Hair follicular keratinocyte (primary cell): ENCODE measurements around the genes PTH and PSMA1.

DNA sequence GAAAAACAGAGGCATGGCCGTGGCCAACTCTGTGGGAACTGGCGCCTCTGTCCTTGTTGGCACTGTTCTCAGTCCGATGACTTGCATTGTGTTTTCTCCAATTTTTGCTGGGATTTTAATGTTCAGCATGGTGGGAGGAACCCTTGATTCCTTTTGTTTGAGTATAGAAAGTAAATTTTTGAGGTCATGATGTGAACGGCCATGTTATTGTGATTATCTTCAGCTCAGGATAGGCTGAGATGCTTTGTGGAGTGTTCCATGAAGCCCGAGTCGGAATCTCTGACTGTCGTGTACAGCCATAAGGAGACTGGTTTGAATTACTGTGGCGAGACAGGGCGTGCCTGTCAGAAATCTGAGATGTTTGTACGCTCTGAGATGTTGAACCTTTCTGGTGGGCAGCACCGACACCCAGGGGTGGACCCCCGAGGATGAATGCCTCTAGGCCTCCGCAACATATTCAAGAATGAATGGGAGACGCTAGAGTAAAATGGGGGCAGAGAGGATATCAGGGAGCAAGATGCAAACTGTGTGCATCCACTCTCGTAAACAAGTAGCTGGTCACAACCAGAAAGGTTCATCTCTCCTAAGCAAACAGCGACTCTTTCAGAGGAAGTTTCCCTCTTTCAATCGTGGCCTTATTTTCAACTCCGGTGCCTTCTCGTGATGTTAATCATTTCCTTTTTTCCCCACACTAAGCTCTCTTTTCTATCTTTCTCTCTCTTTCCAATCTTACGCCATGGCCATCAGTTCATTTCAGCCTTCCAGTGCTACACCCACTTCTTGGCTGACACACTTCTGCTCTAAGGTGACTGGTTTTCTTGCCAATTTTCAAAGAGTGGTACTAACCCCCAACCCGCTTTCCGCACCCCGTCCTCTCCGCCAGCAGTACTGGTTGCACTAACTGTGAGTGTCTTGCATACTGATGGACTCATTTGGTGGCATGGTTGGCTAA, 115.4 kb upstream of the PARVA start:
- RAMPAGE, long total RNA = no peak

GRCh38 chr11:12377707-12378730, 648 bp downstream of the PARVA start:
- RAMPAGE, long total RNA = no peak

DNA sequence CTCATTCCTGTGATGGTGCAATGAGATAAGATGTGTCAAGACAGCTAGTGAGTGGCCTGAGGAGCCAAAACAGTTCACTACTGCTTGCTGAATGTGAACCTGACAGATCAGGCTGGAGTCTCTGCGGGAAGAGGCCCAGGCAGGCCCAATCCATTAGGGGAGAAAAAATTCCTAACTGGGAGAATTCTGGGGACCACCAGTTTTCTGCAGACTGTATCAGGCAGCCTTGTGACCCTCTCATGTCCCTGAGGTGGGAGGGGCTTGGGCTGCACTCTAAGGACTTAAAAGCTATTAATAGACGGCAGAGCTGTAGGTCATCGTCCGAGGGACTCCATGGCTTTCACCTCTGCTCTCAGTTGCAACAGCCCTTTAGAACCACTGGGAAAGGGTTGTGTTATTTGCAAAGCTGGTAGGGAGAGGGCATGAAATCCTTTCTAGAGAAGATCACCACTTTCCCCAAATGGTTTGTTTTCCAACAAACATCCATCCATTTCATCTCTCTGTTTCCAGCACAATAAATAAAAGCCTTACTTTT, 126.0 kb upstream of the TEAD1 start:
- RAMPAGE, long total RNA = no peak

GRCh38 chr11:12675279-12675767, 1.1 kb downstream of the TEAD1 start:
- RAMPAGE, long total RNA = no peak

DNA sequence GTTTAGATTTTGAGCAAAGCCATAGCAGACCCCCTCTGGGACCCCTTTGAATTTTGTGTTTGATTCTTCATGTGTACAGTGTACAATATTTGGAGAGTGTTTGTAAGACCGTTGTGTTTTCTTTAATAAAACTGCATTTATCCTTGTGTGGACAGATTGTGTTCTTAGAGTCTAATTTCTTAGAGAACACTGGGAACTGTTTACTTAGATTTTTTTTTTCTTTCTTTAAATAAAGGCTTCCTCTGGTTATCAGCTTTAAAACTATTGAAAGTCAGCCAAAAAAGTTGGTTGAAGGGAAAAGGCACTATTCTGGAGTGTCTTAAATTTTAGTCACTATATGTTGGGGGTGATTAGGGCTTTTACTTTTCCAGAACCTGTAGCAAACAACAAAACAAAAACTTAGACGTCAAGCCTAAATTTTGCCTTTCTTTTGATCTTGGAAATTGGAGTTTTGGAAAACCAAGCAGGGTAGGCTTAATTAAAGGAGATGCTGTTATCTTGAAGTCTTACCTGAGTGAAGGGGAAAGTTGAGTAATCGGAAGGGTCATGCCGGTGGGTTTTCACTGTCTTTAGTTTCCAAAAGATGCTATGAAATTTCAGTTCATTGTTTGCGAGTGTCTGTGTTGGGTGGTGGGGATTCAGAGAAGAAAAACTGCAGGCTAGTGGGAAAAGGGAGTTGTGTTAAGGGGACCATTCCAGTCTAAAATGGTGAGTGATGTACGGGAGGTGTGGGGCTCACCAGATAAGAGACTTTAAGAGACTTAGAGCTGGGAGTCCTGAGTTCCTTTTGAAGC, 27.0 kb downstream of the TEAD1 start:
- RAMPAGE, long total RNA = no peak

DNA sequence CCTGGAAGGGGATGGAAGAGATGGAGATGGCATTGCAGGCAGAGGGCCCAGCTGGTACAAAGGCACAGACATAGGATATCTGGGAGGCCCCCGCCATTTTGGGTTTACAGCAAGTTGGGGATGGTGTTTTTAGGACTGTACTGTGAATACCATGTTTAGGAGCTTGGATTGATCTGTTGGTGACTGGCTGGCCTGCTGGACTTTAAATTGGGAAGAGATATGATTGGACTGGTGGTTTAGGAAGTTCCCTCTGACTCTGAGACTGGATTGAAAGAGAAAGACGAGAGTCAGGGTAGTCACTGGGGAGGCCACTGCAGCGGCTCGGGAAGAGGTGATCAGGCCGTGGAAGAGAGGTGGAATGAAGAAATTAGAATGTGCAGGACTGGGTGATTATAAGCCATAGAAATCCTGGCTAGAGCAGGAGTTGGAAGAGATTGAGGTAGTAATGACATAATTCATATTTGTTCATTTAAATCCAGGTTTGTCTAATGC, 36.7 kb downstream of the TEAD1 start:
- RAMPAGE, long total RNA = no peak

DNA sequence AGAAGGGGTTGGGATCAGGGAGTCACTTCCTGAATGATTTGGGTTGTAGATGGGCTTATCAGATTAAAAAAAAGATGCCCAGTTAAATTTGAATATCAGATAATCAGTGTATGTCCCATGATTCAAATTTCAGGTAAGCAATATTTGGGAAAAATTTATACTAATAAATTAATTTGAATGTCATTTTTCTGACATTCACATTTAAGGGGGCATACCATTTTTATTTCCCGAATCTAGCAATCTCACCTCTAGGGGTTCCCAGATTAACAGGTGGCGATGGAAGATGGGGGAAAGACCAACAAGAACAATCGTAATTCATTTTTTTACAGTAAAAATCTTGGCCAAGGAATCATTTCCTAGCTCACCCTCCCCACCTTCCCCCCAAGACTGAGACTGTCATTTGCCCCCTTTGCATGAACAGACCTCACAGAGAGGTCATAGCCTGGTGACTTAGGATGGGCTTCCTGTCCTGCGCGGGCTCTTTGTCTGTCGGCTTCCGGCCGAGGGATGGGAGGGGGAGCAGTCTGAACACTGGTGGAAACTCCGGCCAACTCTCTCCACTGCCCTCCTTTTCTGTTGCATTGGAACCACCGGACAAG, 41.5 kb downstream of the TEAD1 start:
- RAMPAGE, long total RNA = no peak

DNA sequence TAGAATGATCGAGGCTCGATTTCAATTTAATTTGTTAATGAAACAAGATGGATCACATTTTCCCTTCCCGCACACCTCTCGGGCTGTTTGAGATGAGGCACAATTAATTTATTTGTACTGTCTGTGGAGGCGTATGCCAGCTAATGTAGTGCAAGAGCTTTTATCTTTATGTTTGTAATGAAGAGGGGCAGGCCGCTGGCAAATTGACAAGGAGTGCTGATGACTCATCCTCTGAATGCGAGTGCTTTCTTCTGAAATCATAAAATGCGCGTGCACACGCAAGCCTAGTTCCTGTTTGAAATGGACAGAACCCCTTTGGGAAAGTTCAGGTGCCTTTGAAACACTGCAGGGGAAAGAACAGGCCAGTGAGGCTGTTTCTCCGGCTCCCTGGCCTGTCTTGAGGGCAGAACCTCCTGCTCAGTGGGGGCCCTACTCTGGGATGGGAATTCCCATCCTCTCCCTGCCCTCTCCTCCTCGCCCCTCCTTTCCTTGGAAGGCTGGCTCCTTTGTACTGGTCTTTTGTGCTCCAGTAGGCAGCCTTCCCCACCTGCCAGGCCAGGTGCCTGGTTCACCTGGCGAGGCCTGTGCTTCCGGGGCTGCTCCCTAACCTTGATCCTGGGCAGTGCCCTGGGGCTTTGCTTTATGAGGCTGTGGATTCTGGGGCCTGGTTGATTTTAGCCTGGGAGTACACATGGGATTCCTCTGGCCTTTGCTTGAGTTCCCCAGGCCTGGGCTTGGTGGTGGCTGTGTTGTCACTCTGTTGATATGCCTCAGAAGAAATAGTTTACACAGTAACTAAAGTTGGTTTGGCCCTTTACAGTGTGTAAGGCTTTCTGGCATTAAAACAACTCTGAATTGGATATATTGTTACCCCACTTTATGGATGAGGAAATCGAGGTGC, 50.3 kb downstream of the TEAD1 start:
- RAMPAGE, long total RNA = no peak

- RAMPAGE, long total RNA = no peak
These were observed 103.9 kb downstream of the TEAD1 start for GRCh38 chr11:12777918-12778658.

DNA sequence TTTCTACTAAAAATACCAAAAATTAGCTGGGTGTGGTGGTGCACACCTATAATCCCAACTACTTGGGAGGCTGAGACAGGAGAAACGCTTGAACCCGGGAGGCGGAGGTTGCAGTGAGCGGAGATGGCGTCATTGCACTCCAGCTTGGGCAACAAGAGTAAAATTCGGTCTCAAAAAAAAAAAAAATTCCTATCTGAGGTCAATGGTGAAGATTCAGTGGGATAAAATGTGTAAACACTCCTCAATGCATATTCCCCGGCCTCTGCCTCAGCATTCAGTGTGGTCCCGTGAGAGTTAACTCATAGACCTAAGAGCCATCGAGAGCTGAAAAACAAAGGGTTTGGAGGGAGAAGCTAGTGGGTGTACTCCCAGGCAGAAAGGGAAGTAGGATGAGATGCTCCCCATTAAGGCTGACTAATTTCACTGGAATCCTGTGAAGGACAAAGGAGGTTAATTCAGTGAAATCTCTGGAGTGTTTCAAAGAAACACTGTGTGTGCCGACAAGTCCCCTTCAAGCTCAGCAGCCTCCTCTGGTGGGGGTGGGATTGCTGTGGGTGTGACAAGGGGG, 61.7 kb upstream of the BMAL1 start:
- RAMPAGE, long total RNA = no peak

GRCh38 chr11:13350997-13352047, 73.7 kb downstream of the BMAL1 start:
- RAMPAGE, long total RNA = no peak

- RAMPAGE, long total RNA = no peak
These were observed 8.7 kb downstream of the PTH start for GRCh38 chr11:13487192-13487454.

DNA sequence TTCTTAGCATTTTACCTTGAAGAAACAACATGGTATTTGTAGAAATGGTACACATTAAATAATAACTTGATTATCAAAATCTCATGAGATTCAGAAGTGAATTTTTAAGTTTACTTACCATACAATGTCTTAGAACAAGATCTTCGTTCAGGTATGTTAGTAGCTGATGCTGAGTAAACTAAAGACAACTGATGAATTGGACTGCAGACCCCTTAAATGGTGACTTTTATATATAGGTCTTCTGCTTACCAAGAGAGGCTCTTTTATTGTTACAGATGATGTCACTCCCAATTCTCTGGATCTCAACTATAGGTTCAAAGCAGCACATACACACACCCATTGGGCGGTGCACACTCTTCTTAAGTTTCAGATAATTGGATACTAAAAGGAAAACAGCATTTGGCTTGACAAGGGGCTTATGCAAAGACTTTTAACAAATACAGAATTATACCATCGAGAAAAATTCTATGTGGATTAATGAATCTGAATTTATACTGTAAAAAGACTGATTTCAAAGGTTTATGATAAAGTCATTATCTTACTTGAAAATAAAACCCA, at the start of gene PTH:
PTH (minus strand) TSS at position 205 of the 558 bp plus-strand sequence.
- RAMPAGE, long total RNA = no peak

- RAMPAGE, long total RNA = no peak
These were observed 53.2 kb downstream of the SPON1 start for GRCh38 chr11:14015537-14016212.

- RAMPAGE, long total RNA = no peak
These were observed 4.3 kb downstream of the COPB1 start for GRCh38 chr11:14494958-14495964.

- RAMPAGE, long total RNA = start-site peak on the minus strand at chr11:14520332-14520387, 346 and 199 reads in 2 replicates
These were observed at the start of gene PSMA1 for GRCh38 chr11:14520006-14520927. PSMA1 (minus strand) TSS chr11:14520386.

GRCh38 chr11:14539914-14540671, 19.9 kb upstream of the PSMA1 start:
- RAMPAGE, long total RNA = no peak

DNA sequence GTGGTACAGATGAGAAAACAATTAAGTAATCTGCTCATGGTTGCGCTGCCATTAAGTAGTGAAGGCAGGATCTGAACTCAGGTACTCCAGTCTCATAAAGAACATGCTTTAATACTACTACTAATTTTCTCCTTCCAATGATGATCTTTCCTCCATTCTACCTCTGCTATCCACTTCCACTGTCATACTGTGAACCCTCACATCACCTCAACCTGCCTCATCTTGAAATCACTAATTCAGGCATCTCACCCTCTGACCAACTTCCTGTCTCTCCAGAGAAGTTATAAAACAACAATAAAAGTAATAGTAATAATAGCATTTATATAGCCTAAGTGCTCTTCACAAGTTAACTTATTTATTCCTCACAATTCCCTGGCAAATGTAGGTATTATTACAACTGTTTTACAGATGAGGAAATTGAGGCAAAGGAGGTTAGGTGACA, 57.1 kb upstream of the PSMA1 start:
- RAMPAGE, long total RNA = no peak

DNA sequence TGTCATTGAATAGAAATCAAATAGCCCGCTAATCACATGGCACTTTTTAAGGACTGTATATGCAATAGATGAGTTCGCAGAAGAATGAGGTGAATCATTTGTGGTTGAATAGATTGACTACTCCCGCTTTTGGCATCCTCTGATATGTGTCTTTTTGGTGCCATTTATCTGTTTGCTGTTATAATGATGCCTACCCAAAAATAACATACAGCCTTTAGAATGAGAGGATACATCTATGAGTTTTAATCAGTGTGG, 1.6 kb downstream of the PDE3B start:
- RAMPAGE, long total RNA = no peak

DNA sequence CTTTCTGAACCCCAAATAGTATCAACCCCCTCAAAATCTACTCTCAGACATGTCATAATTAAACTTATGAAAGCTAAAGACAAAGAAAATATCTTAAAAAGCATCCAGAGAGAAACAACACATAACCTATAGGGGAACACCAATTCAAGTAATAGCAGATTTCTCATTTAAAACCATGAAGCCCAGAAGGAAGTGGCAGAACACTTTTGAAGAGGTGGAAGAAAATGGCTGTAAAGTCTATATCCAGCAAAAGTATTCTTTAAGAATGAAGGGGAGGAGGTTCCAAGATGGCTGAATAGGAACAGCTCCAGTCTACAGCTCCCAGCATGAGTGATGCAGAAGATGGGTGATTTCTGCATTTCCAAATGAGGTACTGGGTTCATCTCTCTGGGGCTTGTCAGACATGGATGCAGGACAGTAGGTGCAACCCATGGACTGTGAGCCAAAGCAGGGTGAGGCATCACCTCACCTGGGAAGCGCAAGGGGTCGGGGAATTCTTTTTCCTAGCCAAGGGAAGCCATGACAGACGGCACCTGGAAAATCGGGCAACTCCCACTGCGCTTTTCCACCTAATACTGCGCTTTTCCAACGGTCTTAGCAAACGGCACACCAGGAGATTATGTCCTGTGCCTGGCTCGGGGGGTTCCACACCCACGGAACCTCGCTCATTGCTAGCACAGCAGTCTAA, 114.5 kb downstream of the CYP2R1 start:
- RAMPAGE, long total RNA = no peak